Glomerular endothelial cell (primary cell): ENCODE results near the genes GLO1, DNAH8, KCNK5 and KIF6.

DNA sequence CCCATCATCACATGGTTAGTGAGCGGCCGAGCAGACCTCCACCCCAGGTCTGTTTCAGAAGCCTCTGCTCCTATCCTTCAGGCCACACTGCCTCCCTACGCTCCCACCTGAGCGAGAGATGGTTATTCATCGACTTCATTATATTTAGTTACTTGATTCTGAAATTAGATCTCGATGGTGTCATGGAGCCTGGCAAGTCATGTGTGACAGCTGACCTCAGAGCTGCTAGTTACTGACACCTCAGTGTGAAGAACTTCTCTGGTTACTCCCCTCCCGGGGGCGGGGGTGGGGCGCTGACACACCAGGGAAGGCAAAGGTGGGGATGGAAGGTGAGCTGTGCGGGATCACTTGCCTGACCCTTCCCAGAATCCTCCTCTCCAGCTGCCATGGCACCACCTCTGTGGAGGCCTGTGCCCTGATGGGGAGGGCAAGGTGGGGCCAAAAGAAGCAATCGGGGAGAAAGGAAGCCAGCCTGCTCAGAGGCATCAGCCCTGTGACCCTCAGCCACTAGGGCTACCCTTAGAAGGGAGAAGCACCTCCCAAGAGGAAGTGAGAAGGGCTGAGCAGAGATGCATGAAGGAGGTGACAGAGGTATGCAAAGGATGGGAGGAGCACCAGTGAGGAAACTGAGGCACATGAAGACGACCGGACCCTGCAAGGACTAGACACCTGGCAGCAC lies 17.7 kb downstream of the MDGA1 start:
- RAMPAGE, long total RNA = no peak

DNA sequence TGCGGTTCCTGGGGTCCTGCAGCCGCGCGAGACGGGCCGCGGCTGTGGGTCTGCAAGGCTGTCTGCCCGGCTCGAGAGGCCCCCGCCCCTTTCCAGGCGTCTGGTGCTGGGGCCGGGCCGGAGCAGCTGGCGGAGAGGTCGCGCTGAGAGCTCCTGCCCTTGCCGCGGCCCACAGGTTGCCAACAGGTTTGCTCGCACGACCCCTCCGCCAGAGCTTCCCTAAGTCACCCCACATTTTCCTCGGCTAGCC lies 919 bp upstream of the MDGA1 start:
- RAMPAGE, long total RNA = no peak

DNA sequence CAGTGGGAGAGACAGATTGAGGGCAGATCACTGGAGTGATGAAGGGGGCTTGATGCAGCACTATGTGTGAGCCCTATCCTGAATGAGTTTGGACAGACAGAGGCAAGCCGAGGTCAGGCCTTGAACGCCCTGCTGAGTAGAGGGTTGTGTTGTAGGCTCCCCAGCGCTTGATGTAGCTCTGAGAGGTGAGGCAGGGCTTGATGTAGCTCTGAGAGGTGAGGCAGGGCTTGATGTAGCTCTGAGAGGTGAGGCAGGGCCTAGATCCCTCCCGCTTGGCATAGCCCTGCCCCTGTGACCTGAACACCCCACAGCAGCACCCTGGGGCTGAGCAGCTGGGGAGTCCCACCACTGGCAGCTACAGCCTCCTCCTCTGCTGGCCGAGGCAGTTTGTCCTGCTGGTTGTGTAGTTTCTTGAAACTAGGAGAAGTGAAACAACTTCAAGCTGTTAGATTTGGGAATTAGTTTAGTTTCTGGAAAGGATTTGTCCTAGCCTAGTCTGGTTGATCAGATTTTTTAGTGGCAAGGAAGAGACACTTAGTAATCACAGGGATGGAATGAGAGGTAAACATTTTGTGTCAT lies 58.8 kb downstream of the ZFAND3 start:
- RAMPAGE, long total RNA = no peak

GRCh38 chr6:38111915-38112341 lies 292.4 kb downstream of the ZFAND3 start:
- RAMPAGE, long total RNA = no peak

- RAMPAGE, long total RNA = no peak
Observed at GRCh38 chr6:38158419-38159186, 339.1 kb downstream of the ZFAND3 start.

- RAMPAGE, long total RNA = no peak
Observed at GRCh38 chr6:38264281-38265003, 375.3 kb downstream of the BTBD9 start.

DNA sequence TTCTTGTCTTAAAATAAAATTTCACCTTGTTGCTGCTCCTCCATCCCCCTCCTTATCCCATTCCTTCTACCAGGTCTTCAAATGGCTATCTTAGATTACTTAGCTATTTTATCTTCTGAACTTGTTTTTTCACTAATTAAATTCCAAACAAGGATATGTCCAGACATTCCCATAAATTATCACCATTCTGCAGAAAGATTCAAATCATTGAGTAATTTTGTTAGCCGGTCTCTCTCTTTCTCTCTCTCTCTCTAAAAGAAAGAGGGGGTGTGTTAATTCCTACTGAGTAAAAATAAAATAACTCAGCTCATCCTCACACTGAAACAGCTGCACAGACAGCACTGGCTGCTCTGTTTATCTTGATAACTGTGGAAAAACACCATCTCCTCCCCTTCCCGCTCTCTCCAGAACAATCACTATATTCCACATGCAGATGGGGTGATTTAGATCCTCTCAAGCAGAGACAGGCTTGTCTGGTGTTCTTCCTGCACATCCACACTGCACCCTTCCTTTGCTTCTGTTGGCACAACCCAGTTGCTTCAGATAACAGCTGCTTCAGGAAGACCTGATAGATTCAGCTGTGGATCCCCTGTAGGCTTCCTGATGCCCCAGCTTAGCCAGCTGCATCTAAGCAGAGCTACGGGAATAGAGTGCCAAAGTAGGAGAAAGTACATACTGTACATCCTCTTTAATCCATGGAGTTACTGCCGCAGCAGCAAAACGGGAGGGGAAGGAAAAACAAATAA lies 281.8 kb downstream of the BTBD9 start:
- RAMPAGE, long total RNA = no peak

DNA sequence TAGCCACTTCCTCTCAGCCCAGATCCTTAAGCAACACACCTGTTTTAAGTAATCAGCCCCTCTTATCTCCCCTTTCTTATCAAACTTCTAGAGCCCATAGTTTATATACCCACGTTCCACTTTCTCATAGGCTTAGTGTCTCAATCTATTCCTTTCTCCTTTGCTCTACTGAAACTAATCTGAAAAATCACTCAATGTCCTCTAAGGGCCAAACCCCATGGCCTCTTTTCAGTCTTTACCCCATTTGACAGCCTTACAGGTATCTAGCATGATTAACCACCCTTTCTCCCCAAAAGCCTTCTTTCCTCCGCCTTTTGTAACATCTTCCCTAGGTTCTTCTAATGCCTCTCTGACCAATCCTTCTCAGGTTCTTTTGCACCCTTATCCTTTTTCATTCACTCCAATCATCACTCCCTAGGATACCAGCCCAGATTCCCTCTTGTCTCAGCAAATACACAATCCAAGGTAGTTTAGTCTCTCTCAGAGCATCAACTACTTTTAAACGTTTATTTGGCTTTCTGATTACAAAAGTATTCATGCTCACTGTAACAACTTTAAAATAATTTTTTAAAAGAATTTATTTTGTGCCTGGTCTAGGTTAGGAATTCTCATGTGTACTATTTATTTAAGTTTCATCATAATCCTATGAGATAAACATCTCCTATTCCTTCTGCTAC lies 239.4 kb downstream of the BTBD9 start:
- RAMPAGE, long total RNA = no peak

- RAMPAGE, long total RNA = no peak
Observed at GRCh38 chr6:38443512-38444566, 195.9 kb downstream of the BTBD9 start.

DNA sequence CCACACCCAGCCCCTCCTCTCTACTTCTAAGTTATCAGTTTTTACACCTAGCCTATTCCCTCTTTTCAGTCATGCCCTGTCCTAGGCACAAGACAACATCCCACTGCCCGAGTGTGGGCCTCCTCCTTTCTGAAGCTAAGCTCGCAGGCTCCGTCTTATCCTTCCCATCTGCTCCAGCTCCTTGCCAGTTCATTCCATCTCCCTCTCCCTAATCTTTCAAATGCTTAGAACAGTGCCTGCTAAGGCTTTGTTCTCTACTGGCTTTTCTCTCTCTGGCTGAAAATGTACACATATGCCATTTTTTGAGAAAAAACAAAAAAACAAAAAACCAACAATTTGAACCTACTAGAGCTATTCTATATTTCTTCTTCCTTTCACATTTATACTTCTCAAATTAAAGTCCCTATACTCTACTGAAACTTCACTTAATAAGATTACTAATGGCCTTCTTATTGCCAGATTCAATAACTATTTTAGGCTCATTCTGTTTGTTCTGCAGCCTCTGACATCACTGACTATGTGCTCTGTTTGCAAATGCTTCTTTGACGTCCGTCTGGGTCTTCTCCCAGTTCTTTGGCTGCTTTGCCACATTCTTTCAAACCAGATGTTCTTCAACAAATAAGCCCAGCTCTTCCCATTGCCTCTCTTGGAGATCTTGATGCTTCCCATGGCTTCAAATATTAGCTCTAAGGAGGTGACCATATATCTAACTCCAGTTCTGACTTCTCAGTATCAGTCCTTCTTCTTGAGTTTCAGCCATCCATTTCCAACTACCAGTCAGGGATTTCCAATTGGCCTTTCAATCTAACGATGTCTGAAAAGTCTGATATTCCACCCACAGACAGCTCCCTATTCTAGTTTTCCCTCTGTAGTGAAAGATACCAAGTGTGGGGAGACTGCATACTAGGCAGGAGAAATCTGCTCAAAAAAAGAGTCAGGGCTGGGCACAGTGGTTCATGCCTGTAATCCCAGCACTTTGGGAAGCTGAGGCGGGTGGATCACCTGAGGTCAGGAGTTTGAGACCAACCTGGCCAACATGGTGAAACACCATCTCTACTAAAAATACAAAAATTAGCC lies 117.4 kb downstream of the BTBD9 start:
- RAMPAGE, long total RNA = no peak

GRCh38 chr6:38565255-38565749 lies 74.4 kb downstream of the BTBD9 start:
- RAMPAGE, long total RNA = no peak

DNA sequence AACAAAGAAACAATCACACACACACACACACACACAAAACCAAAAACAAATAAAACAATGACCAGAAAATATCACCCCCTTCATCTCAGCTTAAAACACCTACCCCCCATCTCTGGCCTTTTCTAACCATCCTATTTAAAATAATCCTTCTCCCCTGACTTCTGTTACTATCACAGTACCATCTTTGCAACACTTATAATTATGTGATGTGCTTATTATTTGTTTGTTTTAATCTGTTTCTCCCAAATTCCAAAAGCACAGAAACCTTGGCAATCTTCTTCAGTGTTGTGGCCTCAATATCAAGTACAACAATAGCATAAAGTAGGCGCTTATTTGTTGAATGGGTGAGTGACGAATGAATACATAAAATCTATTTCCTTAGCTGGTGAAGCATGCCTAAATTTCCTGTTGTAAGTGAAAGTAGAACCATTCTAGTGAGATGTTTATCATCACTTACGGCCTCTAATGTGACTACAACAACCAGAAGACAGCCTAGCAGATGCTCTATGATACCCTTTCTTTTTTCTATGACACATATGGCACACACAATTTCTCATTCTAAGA lies 67.7 kb downstream of the BTBD9 start:
- RAMPAGE, long total RNA = no peak

GRCh38 chr6:38702361-38703506 lies at the start of gene GLO1:
GLO1 (minus strand) TSS chr6:38703145.
- RAMPAGE, long total RNA = start-site peak on the minus strand at chr6:38703073-38703135, 536 and 782 reads in 2 replicates

DNA sequence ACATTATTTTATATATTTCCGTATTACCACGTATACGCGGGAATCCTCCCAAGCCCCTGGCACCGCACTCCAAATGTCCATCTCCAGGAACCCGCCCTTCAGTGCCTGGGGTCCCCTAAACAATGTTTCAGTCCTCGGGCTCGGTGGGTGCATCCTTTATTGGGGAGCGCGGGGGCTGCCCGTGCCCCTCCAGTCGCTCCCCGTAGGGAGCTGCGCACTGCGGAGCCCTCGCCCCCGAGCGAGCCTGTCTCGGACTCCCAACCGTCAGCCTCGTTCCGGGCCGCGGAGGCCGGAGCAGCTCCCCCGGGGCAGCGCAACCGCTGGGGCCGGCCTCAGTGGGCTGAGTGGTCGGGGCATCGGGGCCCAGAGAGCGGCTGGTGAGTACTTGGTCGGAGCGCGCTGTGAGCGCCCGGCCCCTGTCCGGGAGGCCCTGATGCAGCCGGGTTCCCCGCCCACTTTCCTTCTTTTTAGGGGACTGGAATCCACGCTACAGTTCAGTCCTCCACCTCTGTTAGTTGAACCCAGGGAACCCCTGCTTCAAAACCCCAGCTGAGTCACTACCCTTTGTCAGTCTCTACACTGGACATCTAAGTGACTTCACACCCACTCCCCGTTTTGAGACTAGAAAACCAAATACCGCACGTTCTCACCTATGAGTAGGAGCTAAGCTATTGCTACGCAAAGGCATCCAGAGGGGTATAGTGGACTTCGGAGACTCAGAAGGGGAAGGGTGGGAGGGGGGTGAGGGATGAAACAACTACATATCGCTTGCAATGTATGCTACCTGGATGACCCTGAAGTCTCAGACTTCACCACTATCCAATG lies at the start of gene DNAH8:
DNAH8 (plus strand) TSS at position 273 of the 825 bp plus-strand sequence.
- RAMPAGE, long total RNA = no peak

DNA sequence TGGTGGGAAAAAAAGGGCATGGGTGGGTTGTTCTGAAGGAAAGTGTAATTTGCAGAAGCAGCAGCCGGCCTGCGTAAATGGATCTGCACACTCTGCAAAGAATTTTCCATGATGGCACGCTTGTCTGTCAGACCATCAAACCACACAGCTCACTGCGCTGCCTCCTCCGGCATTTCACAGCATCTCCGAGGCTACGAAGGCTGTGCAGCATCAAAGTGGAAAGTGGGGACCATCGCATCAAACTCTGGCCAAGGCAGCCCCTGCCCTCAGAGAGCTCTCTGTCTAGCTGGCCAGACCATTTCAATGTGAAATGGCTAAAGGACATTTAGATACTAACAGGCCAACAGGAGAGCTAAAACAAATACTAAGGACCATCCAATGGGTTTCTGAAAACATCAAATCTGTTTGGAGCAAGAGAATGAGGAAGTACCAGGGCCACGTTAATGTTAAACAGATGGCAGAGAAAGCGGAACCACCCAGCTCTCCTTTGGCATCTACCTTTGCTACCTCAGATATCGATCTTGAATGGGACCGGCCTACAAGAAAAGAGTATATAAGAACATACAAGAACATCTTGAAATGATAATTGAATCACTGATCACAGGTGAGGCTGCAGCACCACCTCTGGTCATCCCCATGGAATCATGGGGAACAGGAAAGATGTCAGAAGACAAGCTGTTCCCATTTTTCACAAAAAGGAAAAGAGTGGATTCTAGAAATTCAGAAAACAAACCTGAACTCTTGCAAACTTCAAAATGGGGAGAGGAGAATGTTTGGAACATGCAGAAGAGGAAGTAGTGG lies 31.8 kb downstream of the KCNK5 start:
- RAMPAGE, long total RNA = no peak

DNA sequence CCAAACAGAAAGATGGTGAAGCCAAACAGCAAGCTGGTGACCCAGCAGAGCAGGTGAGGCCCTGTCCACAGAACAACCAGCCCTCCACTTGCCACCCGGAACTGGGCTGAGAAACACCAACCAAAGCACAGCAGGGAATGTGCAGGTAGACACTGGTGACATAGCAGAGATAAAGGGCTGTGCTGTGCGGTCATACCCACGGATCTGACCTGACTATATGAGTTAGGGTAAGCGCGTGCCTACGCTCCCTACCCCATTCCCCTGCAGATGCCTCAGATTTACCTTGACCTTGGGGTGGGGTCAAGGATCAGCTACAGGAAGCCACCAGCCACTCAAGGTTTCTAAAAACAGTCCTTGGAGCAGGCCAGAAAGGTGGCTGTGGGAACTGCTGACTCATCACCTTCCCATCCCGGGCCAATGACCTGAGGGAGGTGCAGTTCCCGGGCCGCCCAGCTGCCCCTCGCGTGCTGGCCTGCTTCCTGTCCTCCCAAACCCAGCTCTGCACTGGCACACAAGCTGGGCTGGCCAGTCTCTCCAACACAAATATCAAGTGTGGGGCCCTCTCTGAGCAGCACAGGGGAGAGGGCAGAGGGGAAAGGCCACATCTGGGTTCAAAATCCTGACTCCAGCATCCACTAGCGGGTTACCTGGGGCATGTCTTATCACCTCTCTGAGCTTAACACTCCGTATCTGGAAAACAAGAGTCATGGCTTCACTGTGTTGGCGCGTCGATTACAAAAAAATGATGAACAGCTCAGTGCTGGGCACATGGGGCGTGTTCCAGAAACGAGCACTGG lies 23.0 kb downstream of the KCNK5 start:
- RAMPAGE, long total RNA = no peak

GRCh38 chr6:39214916-39215760 lies 14.1 kb downstream of the KCNK5 start:
- RAMPAGE, long total RNA = no peak

GRCh38 chr6:39228876-39229774 lies at the start of gene KCNK5:
KCNK5 (minus strand) TSS chr6:39229475.
- RAMPAGE, long total RNA = no peak

- RAMPAGE, long total RNA = no peak
Observed at GRCh38 chr6:39724661-39725980, at the start of gene KIF6. KIF6 (minus strand) TSS chr6:39725408.

GRCh38 chr6:39875324-39875662 lies 59.0 kb downstream of the MOCS1 start:
- RAMPAGE, long total RNA = no peak